ENCODE results near the gene NAXD.

DNA sequence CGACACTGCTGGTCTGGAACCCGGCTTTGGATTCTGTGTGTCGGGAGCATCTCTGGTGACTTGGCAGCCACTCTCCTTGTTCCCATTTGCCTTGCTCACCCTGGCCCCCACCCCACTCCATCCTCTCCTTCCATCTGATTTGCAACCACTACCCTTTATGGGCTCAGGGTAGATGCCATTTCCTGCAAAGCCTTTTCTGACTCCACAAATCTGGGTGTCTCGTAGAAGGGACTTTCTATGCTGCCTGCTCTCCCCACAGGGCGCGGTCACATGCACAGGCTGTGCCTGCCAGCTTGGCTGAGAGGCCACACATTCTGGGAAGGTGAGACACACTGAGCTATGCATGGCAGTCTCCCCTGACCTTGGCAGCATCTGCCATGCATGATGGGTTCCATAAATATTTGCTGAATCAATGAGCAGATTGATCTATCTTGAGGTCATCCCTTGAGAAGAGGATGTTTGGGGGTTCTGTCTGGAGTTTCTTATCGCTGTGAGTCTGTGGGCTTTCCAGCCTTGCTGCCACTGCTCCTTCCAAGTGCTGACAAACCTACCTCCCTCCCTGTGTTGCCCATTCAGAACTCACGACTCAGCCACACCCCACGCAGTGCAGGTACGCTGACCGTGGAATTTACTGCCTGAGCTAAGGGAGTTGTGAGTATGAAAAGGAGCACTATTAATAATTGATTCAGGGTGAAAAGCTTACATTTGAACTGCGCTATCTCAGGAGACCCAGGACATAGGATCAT is 244.5 kb downstream of the COL4A1 start:
- PRO-cap, result no peak
- RAMPAGE, long total RNA, 2 experiments, result no peak in any of the 2 experiments

DNA sequence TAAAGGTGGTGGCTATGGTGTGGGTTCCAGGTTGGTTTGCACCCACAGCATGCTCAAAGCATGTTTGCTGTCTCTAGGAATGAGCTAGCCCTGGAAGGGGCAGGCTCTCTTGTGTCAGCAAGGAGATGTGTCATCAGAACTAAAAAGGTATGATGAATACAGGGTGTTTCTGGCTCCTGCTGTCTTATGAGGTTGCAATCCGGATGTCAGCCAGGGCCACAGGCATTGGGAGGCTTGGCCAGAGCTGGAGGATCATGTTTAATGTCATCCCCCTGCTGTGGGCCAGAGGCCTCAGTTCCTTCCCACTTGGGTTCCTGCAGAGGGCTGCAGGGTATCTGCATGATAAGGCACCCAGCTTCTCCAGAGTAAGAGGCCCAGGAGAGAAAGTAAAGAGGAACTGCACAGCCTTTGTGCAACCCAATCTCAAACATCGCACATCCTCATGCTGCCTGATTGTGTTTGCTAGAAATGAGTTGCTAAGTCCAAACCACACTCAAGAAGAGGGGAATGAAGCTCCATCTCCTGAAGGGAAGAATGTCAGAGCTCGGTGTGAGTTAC is 193.6 kb downstream of the COL4A1 start:
- PRO-cap, result no peak
- RAMPAGE, long total RNA, 2 experiments, result no peak in any of the 2 experiments

DNA sequence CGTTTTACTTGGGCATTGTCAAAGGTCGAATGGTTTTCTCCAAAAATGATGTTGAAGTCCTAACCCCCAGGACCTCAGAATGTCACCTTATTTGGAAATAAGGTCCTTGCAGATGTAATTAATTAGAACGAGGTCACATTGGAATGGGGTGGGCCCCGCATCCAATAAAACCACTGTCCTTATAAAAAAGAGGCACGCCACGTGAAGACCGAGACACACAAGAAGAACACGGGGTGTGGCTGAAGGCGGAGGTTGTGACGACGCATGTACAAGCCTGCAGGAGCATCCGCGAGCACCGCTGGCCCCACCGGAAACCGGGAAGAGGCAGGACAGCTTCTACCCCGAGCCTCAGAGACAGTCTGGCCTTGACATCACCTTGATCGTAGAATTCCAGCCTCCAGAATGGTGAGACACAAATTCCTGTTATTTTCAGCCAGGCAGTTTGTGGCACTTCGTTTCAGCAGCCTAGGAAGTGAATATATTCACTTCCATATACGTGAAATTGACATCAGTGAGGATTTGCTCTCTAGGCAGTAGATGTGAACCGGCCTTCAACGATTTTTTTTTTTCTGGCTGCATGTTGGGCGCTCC is 177.9 kb downstream of the COL4A1 start:
- PRO-cap, result bidirectional peak, plus-strand start at position 312 of the sequence, minus-strand start at position 228 of the sequence
- RAMPAGE, long total RNA, 2 experiments, result no peak in any of the 2 experiments

- PRO-cap, result no peak
- RAMPAGE, long total RNA, 2 experiments, result no peak in any of the 2 experiments
Measured at GRCh38 chr13:110129593-110130005, 177.4 kb downstream of the COL4A1 start.

- PRO-cap, result no peak
- RAMPAGE, long total RNA, 2 experiments, result start-site peak on the minus strand in 1 of 2 experiments, at chr13:110149640-110150456 at its widest, 16 reads per replicate
Measured at GRCh38 chr13:110149365-110150561, 157.2 kb downstream of the COL4A1 start.

GRCh38 chr13:110240200-110240639 is 66.7 kb downstream of the COL4A1 start:
- PRO-cap, result no peak
- RAMPAGE, long total RNA, 2 experiments, result no peak in any of the 2 experiments

GRCh38 chr13:110246365-110247046 is 60.5 kb downstream of the COL4A1 start:
- PRO-cap, result no peak
- RAMPAGE, long total RNA, 2 experiments, result no peak in any of the 2 experiments

GRCh38 chr13:110303964-110304994 is 2.7 kb downstream of the COL4A1 start:
- PRO-cap, result bidirectional peak, plus-strand start at chr13:110304421, minus-strand start at chr13:110304233; bidirectional peak, plus-strand start at chr13:110304611, minus-strand start at chr13:110304518; unidirectional peak, plus-strand start at chr13:110304836
- RAMPAGE, long total RNA, 2 experiments, result no peak in any of the 2 experiments

GRCh38 chr13:110322012-110322848 is 15.1 kb downstream of the COL4A2 start:
- PRO-cap, result no peak
- RAMPAGE, long total RNA, 2 experiments, result no peak in any of the 2 experiments

GRCh38 chr13:110343120-110343812 is 36.2 kb downstream of the COL4A2 start:
- PRO-cap, result unidirectional peak, minus-strand start at chr13:110343293; unidirectional peak, minus-strand start at chr13:110343433; unidirectional peak, minus-strand start at chr13:110343610
- RAMPAGE, long total RNA, 2 experiments, result no peak in any of the 2 experiments

DNA sequence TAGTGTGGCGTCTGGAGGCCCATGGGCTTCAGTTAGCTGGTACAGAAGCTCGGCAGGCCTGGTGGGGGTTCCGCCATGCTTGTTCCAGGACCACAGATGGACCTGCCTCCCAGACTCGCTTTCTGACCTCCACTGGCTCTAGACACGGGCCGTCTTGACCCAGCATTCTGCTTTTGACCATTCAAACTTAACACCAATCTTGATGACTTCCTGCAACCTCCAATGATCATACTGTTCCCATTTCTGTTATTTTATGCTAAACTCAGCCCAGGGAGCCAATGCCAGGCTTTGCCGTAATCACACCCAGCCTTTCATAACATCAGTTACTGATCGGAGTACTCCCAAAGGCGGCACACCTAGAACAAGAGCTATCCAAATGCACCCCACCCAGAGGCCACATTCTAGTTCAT is 120.3 kb downstream of the RAB20 start:
- PRO-cap, result no peak
- RAMPAGE, long total RNA, 2 experiments, result no peak in any of the 2 experiments

DNA sequence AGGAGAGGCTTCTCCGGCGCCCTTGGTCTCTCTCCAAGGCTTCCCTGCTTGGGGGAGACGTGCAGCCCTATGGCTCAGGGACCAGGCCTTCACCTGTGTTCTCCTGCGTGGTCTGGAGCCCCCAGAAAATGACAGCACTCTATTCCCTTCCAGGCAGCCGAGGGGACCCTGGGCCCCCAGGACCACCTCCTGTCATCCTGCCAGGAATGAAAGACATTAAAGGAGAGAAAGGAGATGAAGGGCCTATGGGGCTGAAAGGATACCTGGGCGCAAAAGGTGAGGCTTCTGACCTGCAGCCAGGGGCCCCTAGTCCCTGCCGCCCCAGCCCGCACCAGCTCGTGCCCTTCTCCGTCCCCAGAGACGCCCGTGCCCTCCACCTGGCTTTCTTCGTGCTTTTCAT is 76.8 kb downstream of the RAB20 start:
- PRO-cap, result no peak
- RAMPAGE, long total RNA, 2 experiments, result no peak in any of the 2 experiments

DNA sequence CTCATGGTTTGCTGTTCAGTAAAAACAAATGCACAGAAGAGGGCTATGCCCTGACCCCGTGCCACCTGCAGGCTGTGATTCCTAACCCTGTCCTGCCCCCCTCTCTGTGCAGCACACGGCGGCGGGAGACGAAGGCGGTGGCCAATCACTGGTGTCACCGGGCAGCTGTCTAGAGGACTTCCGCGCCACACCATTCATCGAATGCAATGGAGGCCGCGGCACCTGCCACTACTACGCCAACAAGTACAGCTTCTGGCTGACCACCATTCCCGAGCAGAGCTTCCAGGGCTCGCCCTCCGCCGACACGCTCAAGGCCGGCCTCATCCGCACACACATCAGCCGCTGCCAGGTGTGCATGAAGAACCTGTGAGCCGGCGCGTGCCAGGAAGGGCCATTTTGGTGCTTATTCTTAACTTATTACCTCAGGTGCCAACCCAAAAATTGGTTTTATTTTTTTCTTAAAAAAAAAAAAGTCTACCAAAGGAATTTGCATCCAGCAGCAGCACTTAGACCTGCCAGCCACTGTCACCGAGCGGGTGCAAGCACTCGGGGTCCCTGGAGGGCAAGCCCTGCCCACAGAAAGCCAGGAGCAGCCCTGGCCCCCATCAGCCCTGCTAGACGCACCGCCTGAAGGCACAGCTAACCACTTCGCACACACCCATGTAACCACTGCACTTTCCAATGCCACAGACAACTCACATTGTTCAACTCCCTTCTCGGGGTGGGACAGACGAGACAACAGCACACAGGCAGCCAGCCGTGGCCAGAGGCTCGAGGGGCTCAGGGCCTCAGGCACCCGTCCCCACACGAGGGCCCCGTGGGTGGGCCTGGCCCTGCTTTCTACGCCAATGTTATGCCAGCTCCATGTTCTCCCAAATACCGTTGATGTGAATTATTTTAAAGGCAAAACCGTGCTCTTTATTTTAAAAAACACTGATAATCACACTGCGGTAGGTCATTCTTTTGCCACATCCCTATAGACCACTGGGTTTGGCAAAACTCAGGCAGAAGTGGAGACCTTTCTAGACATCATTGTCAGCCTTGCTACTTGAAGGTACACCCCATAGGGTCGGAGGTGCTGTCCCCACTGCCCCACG is 49.4 kb downstream of the RAB20 start:
- PRO-cap, result no peak
- RAMPAGE, long total RNA, 2 experiments, result no peak in any of the 2 experiments

DNA sequence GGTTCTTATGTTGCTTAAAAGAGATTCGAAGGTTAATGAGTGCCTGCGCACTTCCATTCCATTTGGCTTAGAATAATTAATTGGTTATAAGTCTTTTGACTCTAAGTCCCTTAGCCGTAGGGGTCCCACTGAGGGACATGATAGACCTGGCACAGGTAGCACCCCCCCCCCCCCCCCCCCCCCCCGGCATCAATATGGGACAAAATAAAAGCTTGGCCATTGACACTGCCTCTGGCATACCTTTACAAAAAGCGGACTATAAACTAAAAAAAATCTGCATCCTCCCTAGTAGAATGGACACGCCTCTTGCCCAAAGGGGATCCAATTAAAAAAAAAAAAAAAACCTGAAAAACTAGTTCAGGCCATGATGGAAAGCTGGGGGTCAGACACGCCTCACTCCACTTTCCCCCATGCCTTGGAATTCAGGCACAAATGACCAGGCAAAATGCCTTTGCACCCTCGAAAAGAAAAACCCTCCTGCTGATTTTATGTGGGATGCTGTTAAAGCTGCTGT is 5.4 kb upstream of the NAXD start:
- PRO-cap, result no peak
- RAMPAGE, long total RNA, 2 experiments, result no peak in any of the 2 experiments

DNA sequence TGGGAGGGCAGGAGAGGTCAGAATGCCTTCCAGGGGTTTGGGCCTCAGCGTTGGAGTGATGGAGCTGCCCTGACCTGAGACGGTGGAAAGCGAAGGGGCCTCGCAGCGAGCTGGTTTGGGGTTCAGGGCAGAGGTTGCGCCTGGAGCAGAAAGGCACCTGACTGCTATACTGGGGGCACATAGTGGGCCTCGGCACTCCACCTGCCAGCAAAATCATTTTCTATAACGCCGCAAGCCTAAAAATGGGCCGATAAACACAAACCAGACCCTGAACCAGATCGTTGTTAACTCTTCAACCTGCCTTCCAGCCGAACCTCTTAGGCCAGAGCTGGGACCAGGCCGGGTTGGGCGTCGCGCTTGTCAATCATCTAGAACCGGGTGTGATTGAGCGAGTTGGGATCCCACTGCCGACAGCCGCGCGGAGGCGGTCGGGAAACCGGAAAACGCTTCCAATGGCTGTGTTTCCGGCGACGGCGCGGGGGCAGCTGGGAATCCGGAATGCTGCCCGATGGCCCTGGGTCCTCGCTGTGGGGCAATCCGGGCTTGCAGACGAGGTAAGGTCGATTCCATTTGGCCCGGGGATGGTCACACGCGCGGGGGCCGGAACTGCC is at the start of gene NAXD:
TSS of gene NAXD (plus strand) at position 452 of the 611 bp plus-strand sequence.
- PRO-cap, result bidirectional peak, plus-strand start at position 452 of the sequence, minus-strand start at position 319 of the sequence
- RAMPAGE, long total RNA, 2 experiments, result start-site peak on the plus strand in 2 of 2 experiments, centred at positions 492 to 494 of the sequence, 137 to 159 reads per replicate

- PRO-cap, result no peak
- RAMPAGE, long total RNA, 2 experiments, result no peak in any of the 2 experiments
Measured at GRCh38 chr13:110646802-110647364, 31.5 kb downstream of the NAXD start.

DNA sequence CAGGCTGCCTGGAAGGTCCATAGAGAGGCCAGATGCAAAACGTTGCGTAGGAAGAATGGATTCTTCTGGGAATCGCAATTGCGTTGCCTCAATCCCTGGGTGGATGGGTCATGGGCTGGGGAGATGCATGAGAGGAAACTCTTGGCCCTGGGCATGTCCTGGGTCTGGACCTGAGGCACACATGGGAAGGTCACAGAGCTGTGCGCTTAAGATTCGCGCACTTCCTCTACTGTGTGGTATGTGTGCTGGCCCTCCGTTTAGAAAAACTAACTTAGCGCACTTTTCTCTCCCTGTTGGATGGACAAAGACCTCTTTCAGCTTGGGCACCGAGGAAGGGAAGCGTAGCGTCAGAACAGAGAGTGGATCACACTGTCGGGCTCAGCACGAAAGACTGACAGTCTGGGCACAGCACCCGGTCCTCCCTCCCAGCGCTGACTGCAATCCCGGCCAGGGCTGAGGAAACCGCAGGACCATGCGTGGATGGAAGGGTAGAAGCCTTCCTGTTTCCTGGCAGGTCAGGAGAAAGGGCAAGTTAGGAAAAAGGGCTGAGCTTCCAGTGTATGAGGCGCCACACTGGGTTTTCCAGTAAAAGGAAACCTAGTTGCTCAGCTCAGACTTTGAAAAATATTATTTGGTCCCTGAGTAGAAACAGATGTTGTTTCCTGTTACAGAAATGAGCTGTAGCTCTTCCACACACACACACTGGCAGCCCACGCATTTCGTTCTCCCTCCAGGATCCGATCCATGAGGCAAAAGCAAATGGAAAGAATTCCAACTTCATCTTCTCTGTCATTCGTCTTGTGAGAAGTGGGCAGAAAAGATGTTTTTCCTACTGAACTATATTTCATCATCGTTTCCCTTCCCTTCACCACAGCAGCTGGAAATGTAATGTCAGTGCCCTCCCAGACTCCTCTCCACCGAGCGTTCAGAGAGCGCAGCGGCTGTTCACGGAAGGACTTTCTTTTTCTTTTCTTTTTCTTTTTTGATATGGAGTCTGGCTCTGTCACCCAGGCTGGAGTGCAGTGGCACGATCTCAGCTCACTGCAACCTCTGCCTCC is 86.1 kb downstream of the ING1 start:
- PRO-cap, result no peak
- RAMPAGE, long total RNA, 2 experiments, result no peak in any of the 2 experiments

GRCh38 chr13:110869110-110869909 is 45.6 kb downstream of the ANKRD10 start:
- PRO-cap, result bidirectional peak, plus-strand start at chr13:110869665, minus-strand start at chr13:110869418
- RAMPAGE, long total RNA, 2 experiments, result no peak in any of the 2 experiments

DNA sequence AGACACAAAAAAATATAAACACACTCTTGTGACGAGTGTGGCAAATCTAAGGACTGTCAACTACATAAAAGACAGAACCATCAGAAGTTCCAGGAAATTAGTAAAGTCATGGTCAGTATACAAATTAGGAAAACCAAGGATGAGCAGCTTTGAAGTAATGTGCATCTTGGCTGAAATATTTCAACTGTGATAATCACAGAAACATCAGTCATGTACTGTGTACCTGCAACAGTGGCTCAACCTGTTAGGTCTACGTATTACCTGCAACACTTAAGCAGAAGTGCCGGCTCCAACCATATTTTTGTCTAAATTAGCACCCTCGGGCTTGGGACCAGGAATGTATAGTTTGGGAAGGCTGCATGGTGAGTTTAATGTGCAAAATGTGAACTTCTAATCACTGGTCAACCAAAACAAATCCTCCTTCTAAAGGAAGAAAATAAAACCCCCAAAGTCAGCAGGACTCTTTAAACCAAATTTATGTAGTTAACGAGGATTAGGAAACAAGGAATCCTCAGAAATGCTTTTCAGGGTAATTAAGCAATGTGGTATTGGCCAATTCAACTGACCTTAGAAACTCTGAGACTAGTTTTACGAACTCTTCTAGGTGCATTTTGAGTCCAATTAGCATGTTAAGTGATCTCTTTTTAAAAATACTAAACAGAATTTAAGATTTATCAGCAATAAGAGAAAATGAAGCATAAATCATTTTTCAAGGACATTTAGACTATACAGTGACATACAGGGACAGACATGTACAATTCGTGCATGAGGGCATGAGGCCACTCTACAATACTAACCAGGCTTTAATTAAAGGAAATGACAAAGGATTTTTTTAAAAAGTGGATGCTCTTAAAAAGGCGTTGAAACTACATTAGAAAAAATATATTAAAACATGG is 24.2 kb downstream of the ANKRD10 start:
- PRO-cap, result no peak
- RAMPAGE, long total RNA, 2 experiments, result no peak in any of the 2 experiments

DNA sequence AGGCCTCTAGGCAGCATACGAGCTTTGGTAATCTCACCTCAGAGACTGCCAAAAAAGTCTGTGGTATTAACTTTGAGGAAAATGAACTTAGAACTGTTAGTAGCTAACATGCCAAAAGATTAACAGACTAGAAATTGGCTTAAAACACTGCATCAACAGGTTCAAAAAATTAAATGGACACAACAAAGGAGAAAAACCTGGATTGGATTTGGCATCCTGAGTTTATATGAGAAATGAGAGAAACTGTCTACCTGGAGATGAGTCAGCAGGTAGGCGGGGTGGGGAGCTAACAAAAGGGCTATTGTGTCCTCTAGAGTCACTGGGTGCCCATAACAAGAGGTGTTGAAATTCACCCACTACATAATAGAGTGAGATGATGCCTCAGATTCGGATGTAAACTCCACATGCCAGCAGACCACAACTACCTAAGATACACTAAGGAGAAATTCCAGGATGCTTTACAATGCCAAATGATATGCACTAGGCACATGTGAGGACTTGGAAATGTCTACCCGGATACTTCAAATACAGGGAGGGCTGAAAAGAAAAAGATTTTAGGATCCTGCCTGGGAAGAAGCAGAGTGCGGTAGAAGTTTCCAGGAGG is 6.4 kb downstream of the ANKRD10 start:
- PRO-cap, result bidirectional peak, plus-strand start at position 361 of the sequence, minus-strand start at position 228 of the sequence
- RAMPAGE, long total RNA, 2 experiments, result no peak in any of the 2 experiments